Measurements from ENCODE around the gene EHMT1.

DNA sequence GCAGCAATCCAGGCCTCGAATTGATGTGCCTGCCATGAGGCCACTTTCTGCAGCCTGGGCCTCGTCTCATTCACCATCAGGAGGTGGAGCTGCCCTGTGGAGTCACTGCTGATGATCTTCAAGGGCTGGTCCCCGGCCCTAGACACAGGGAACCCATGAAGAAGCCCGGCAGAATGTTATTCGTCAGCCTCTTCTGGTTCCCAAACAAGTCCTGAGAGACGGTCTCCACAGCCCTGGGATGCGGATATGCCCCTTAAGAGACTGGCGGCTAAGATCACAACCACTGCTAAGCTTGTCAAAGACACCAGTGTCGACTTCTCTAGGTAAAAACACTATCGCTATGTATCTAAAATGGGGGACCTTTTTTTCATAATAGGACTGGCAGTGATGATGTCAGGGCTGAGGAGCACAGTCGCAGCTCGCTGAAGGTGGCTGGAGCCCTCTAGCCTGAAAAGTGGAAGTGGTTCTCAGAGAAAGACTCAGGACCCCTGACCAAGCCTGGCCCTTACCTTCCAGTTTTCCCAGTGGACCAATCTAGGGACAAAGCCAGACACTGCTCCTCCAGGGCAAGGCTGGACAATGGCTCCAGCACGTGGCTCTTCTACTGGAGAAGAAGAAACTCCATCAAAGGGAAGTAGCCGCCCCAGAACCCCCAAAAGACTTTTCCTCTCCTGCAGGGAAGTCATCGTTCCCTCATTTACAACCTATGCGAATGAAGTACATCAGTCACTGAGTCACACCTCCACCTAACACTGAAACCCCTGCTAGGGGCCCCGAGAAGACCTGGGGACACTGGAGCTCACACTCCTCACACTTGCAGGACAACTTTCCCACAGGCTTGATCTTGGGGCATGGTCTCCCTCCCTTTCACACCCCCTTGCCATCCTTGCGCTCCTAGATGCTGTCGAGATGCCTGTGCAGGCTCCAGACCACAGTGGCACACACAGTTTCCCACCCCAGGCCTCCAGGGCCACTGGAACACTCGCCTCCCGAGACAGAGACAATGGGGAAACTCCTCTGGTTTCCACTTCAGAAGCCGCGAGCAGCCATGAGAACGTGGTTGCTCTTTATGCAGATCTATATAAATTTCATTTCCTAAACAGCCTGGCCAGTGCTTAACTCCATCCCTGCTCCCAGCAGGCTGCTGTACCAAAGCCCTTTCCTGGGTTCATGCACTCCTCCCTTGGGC lies 4.1 kb downstream of the DPH7 start:
- PRO-cap = no peak
- RRBS = no CpG with 5 or more reads among the region's 24 CpGs

- PRO-cap = bidirectional peak, plus-strand start at chr9:137619005, minus-strand start at chr9:137618823
- RRBS = under 1% methylated on average over 36 of the region's 94 CpGs
Measured at GRCh38 chr9:137618467-137619142, at the start of gene EHMT1. Gene EHMT1, plus strand, starts transcription at chr9:137619005.

DNA sequence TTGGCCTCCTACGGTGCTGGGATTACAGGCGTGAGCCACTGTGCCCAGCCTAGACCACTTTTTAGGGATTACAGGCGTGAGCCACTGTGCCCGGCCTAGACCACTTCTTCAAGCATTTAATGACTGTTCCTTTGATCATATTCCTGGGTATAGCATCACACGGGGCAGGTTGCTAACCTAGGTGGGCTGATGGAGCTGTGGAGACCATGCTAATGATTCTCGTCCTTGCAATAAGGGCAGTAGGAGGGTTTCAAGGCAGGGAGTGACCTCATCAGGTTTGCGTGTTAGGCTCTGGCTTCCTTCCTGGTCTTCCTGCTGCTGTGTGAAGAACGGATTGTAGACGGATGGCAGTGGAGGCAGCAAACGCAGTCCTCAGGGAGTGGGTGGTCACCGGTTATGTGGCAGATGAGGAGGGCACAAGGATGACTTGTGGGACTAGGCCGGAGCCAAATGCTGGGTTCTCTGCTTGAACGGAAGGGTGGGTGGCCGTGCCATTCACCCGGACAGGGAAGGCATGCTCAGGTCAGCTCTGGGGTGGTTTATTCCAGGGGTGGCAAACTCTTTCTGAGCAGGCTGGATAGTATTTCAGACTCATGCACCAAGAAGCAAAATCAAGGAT lies 14.0 kb downstream of the EHMT1 start:
- PRO-cap = no peak
- RRBS = 96% methylated on average over 4 of the region's 15 CpGs

DNA sequence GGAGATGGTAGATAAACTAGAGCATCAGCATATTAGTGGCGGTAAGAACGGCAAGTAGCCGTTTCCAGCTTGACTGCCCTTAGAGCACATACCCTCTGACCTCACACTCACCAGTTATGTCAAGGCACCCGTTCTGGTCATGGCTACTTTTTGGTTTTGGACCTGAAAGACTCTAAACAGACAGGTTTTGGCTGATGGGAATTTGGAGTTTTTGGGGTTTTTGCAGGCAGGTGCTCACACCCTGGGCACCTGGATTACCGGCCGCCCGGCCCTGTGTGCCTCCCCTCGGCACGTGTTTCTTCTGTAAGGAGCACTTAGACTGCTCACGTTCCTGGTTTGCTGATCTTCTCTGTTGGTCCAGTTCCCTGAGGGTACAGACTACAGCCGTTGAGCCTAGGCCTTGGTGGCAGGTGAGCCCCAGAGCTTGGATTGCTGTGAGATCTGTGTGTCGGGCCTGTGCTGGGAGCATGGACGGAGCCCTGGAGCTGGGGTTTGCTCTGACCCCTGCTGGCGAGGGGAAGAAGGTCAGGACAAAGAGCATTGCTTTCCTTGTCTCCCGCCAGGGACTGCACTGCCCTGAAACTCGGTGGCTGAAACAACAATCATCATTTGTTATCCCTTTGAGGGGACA lies 76.2 kb downstream of the EHMT1 start:
- PRO-cap = no peak
- RRBS = no CpG with 5 or more reads among the region's 16 CpGs

DNA sequence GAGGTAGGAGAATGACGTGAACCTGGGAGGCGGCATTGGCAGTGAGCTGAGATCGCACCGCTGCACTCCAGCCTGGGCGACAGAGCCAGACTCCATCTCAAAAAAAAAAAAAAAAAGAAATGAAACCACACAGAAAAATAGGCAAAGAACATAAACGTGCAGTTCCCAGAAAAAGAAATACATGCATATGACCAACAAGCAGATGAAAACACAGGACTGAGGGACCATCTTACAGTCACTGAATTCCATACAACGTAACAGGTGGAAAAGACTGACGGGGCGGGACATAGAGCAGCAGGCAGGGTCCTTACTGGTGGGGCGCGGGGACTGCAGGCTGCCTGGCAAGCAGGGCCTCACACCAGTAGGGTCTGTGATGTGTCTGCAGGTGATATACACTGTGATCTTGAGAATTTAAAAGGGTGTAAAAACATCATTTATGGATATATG lies 81.0 kb upstream of the CACNA1B start:
- PRO-cap = no peak
- RRBS = no CpG with 5 or more reads among the region's 11 CpGs

Data from MCF 10A (cell line).